AG09309 (cell line): ENCODE measurements around the gene TBX5.

DNA sequence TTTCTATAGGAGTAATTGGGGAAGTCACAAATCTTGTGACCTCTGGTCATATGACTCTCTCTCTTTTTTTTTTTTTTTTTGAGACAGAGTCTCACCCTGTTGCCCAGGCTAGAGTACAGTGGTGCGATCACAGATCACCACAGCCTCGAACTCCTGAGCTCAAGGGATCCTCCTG lies 5.8 kb upstream of the SDSL start:
- RRBS, result no CpG with 5 or more reads among the region's 2 CpGs

DNA sequence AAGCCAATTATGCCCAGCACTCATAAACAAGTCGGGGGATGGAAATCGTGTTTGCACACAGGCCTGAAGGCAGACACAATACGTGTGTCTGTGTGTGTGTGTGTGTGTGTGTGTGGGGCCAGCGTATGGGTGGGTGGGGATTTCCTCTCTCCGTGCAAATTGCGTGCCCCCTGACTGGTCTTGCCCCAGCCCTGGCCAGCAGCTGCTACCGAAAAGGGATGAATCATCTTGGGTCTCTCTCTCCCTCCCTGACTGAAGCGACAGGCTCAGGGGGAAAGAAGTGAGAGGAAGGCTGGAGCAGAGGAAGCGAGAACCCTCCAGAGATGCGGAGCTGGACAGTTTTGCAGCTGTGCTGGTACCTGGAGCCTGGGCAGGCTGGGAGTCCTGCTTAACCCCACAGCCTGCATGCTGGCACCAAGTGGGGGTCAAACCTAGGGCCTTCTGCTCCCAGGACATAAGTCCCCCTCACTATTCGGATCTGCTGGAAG lies 103.0 kb downstream of the RBM19 start:
- RRBS, result no CpG with 5 or more reads among the region's 11 CpGs

DNA sequence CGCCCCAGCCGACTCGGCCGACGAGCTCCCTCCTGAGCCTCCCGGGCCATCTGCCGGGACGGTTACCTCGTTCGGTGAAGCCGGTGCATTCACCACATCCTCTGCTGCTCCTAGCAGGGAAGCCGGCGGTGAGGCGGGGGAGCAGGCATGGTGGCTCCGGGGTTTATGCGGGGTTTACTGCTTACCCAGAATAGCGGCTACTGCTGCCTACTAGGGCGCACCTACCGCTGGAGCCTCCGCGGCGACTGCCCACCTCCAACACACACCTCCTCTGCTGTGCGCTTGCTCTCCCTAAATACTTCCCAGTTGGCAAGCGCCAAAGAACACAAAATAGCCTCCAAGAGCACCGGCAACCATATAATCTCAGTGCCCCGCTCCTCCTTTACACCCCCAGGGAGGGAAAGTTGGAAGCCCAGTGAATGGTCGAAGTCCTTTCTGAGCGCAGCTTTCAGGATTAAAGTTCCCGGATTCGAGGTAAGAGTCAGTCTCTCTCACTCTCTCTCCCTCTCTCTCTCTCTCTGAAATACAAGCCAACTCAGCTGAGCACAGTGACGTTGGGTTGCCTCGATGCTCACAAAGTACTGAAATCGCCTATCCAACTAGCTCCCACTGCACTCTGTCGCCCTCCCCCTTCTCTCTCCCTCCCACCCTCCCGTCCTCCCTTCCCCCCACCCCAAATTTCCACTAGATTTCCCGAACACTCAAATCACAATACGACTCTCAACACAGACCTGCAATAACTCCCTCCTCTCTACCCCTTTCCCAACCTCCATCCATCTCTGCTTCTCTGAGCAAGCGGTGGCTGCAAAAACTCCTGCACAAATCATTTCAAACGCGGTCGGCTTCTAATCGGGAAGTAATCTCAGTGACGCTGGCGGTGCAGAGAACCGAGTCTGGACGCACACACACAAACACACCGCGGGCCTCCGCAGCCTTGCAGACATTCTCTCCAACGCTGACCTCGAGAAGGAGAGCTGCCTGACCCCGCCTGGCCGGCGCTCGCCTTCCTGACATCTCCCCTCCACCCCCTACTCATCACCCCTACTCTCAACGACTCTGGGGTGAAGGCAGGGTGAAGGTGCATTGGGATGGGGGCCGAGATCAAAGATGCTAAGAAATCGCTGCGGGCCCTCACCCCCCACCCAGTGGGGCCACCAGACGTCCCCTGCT lies at the start of gene TBX5:
Gene TBX5, minus strand, starts transcription at position 583 of the 1,170 bp plus-strand sequence.
- RRBS, result 1% methylated on average over 6 of the region's 60 CpGs

GRCh38 chr12:114480254-114480713 lies 74.3 kb upstream of the TBX5 start:
- RRBS, result no CpG with 5 or more reads among the region's 18 CpGs

DNA sequence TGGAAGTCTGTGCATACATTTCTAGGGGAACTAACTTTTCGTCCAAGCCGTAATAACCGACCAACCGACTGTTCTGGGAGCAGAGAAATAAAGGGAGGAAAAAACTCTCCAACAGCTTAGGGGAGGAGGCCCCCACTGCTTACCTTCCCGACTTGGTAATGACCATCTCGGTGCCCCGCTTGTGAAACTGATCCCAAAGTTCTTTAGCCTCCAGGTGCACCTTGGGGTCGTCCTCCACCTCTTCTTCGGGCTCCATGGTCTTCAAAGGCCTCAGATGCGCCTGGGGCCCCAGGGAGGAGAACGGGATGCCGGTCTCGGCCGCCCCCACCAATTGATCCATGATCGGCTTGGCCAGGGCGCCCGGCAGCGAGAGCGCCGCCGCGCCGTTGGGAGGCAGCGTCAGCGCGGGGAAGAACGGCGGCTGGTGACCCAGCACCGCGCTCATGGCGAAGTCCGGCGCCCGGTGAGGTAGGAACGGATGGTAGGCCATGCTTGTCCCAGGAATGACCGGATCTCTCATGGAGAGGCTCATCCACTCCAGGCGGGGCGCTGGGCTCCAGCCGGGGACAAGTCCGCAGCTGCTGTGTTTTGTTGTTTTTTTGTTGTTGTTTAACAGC lies 1.2 kb downstream of the TBX3 start:
- RRBS, result 2% methylated on average over 22 of the region's 40 CpGs

DNA sequence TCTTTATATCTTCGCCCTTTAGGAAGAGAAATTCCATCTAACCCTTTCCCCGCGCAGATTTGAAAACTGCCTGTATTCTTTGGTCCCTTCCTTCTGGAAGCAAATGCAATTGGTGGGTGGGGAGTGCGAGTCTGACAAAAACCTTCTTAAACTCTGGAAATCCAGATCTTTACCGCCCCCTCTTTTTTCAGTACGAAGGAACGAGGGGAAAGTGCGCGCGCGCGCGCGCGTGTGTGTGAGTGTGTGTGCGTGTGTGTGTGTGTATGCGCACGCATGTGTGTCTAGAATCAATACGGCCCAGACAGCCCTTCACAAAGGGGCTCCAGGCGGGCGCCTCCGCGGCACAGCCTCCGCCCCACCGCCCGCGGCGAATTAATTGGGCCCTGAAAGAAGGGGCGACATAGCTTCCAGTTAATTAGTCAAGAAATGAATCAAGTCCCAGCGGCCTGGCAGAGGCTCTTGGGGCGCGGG lies 14.0 kb upstream of the TBX3 start:
- RRBS, result no CpG with 5 or more reads among the region's 32 CpGs

GRCh38 chr12:114733844-114734411 lies 50.0 kb upstream of the TBX3 start:
- RRBS, result no CpG with 5 or more reads among the region's 11 CpGs

DNA sequence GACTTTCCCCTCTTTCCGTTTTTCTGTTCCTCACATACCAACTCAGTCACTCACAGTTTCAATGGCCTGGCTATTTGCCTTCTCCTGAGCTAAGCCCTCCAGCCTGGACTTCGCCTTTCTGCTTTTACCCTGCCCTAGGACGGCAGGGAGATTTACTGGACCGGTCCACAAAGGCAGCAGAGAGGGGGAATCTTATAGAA lies 219.1 kb upstream of the TBX3 start:
- RRBS, result no CpG with 5 or more reads among the region's 4 CpGs

GRCh38 chr12:115337561-115338270 lies 653.7 kb upstream of the TBX3 start:
- RRBS, result no CpG with 5 or more reads among the region's 9 CpGs

GRCh38 chr12:115438961-115439608 lies 755.1 kb upstream of the TBX3 start:
- RRBS, result no CpG with 5 or more reads among the region's 2 CpGs

DNA sequence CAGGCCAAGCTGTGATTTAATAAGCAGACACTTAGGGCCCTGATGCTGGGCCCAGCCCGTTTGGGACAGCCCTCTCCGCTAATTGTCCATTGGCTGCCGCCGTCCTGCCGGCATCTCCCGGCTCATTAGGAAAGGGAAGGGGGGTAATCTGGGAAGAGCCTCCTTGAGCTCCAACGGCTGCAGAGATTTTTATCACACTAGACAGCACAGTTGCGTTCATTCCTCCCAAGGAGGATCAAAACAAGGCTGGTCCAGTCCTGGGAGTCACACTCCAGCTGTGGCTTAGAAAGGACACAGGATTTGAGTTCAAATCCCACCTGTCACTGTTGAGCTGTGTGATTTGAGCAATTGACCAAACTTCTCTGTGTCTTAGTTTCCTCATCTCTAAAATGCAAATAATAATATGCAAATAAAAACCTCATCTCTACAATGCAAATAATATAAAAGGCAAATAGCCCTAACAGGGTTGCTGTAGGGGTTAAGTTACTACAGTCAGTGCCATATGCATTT lies 653.3 kb downstream of the MED13L start:
- RRBS, result no CpG with 5 or more reads among the region's 8 CpGs

DNA sequence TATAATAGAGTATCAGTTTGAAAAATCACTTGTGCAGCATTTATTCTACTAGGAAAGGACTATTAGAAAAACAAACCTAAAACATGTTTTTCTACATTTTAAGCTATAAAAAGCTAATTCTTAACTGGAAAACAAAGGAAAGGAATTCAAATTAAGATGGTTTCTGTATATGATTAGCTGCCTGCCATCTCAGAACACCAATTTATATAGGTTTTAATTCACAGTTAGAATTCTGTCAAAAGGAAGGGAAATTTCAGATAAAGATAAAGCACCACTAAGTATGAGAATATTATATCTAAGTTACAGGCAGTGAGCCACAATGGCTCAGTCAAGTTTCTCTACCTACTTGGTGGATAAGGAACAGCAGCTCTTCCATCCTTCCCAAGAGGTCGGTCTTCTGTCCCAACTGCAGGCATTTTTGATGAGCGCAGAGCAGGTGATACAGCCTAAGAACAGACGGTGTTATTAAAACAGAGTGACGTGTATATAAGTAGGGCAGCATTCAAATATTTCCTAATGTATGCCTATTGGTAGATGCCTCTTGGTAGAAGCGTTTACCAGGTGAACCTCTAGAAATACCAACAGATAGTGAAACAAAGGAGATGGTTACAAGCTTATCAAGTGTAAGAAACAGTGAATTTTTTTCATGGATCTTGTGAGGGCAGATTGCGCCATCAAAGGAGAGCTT lies 274.7 kb downstream of the MED13L start:
- RRBS, result no CpG with 5 or more reads among the region's 6 CpGs

DNA sequence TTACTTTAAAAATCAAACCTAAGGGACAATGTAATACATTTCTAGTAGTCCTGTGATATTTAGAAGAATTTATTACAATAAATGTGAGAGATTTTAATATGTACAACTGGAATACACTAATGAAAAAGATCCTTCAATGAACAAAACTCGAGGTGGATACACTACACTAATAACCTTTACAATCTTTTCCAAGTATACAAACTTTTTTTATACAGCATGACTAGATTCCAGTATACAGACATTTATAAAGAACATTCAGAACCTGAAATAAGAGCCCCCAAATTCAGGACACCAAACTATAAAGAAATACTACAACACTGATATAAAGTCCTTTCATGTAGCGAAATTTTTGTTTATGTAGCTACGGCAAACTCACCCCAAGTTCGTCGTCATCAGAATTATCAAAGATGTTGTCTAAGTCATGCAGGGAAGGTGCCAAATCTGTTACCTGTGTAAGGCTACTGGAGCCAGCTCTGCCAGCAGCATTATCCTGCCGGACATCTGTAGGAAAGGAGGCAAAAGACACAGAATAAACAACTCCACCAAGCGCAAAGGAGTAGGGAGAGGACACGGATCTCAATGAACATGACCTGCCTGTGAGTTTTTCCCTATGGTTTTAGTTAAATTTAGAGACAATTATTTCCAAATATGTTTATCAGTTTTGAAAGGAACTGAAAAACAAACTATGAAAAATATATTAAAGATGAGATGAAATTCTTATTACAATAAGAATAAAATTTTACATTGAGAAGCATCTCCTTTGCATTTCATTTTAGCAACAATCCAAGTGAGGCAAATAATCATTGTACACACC lies 271.8 kb downstream of the MED13L start:
- RRBS, result no CpG with 5 or more reads among the region's 8 CpGs

DNA sequence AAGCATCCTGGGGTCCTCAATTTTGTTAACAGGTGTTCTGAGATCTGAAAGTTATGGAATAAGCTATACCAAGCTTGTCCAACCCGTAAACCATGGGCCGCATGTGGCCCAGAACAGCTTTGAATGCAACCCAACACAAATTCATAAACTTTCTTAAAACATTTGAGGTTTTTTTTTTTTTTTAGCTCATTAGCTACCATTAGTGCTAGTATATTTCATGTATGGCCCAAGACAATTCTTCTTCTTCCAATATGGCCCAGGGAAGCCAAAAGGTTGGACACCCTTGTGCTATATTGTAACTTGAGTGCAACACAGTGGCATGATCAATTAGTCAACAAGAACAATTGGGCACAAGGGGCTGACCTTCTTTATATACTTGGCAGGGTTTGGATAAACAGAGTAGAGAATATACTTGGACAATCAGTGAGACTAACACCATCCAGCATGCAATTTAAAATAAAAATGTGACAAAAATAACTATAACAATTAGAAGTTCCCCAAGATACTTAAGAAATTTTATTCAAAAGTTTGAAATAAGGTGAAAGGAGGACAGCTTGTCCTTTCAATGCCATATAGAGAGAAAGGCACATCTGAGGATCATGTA lies 197.5 kb downstream of the MED13L start:
- RRBS, result no CpG with 5 or more reads among the region's 2 CpGs

GRCh38 chr12:116083462-116084291 lies 193.8 kb downstream of the MED13L start:
- RRBS, result no CpG with 5 or more reads among the region's 6 CpGs

DNA sequence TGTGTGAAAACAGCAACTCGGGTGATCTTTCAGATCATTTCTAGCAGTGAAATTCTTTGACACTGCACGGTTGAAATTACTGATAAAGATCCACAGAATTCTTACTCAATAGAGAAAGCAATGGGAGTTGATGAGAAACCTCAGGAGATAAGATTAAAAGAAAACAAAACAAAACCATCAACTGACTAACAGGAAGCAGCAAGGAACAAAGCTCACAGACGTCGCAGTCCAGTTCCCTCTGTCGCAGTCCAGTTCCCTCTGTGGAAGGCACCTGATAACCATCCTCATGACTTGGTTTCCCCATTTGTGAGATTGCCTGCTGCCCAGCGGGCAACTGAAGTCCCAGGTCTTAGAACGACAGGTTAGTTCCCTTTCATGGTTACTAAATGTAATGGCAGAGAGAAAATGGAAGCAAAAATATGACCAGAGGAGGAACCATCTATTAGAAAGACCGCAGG lies 4.9 kb upstream of the MED13L start:
- RRBS, result no CpG with 5 or more reads among the region's 8 CpGs

- RRBS, result no CpG with 5 or more reads among the region's 4 CpGs
These were observed 47.3 kb upstream of the MED13L start for GRCh38 chr12:116324660-116325261.

GRCh38 chr12:116345979-116346560 lies 68.6 kb upstream of the MED13L start:
- RRBS, result no CpG with 5 or more reads among the region's 10 CpGs

GRCh38 chr12:116360927-116361215 lies 83.4 kb upstream of the MED13L start:
- RRBS, result no CpG with 5 or more reads among the region's 2 CpGs

DNA sequence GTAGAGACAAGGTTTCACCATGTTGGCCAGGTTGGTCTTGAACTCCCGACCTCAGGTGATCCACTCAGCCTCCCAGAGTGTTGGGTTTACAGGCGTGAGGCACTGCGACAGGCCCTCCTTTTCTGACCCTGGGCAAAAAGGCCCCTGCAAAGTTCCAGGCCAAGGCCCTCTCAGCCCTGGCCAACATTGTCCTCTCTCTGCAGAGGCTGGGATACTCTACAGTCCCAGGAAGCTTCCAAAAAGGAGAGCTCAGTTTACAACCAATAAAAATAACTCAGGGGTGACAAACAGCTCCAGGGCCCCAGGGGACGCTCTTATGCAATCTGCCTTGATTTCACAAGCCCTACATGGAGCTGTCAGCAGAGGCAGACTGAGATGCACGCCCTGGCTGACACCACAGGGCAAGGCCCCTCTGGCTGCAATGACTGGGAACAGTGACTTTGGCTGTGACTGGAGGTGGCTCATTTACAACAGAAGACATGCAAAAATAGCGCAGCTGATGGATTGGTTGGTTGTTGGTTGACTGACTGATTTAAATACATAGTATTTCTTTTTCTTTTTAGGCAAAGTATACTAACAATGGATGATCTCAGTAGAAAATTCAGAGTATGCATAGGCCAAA lies 129.0 kb upstream of the MED13L start:
- RRBS, result no CpG with 5 or more reads among the region's 6 CpGs